ENCODE measurements around the genes USP33 and SAMD13.

DNA sequence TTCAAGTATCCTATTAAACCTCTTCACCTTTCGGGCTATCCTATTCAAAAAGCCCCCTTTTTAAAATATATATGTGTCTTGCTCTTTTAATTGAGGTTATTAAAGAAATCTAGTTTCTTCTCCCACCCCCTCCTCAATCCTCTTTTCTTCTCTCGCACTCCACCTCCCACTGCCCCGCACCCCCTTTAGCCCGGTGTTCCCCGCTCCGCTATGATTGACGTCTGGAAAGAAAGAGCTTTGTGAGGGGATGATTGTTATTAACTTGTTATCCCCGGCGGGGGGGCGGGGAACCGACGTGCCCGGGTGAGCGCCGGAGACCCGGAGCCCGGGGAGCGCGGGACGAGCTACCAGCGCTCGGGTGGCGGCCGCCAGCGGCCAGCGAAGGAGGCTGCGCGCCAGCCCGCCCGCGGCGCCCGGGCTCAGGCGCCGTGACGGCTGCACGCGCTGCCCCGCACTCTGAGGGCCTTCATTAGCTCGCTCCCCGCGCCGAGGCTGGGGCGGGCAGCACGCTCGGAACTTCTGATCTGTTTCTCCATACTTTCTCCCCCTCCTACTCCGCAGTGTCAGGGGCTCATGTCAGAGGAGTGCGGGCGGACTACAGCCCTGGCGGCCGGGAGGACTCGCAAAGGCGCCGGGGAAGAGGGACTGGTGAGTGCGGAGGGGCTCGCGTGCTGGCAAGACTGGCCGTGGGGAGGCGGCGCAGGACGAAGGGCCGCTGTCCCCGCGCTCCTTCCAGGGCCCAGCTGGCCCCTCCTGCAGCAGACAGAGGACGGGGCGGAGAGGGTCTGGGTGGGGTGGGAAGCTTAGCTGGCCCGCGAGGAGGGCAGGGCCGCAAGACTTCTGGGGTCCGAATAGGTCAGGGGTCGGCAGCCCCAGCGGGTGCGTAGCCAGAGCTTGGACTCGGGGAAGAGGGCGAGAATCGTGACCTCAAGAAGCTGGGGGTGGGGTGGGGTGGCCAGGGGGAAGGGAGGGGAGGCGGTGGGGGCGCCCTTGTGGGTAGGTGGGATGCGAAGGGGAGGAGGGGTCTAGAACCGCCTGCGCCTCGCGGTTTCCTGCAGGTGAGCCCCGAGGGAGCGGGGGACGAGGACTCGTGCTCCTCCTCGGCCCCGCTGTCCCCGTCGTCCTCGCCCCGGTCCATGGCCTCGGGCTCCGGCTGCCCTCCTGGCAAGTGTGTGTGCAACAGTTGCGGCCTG is 2.2 kb downstream of the LHX8 start:
- RRBS, result 3% methylated on average over 18 of the region's 96 CpGs

DNA sequence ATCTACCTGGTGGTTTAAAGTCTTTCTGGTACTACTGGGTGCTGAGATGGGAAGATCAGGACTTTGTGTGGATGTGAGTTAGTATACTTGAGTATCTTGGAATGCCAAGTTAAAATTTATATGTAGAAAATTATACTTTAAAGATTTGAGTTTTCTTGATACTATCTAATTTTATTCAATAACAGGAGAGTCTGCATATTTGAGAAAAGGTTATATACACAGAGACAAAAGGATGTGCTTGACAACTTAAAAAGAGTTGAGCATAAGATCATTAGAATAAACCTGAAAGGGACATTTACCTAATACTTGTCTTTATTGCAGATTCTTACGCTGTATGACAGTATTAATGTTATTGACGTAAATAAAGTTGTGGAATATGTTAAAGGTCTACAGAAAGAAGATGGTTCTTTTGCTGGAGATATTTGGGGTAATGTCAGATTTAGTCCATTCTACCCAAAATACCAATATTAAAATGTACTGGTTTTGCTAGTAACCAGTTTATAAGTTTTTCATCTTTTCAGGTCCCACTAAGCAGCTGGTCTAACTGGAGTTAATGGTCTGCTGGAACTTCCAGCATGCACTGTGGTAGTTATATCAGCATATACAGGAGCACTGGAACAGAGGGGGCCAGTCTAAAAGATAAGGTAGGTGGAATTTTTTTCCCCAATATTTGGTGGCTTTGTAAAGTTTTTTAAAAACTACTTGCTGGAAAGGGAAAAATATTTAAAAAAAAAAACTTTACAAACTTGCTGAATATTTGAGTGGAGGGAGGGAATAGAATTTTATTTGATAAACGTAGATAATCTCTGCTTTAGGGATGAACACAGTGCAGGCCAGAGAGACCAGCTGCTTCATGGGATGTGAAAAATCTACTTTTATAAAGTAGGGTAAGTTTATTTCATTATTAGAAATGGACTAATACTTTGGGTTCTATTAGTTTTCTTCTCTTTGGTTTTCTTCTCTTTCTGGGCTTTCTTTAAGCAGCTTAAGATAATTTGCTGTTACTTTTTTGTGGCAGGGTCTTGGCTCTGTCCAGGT is 3.9 kb downstream of the RABGGTB start:
- RRBS, result no CpG with 5 or more reads among the region's 3 CpGs

DNA sequence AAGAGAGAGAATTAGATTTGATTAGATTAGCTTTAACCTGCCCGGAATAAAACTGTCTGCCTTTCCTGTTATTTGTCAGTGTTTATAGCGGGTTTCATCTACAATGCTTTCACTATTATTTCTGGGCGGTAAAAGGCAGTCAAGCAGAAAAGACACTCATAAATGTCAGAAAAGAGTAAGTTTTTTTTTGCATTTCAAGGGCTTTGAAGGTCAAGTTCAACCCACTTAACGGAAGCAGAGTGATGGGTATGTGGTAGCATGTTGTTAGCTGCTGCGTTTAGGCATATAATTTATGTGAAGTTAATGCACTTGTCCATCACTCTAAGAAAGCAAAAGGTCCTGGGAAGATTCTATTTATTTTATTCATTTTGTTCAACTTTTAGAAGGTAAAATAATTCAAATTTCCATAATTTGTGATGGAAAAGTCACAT is 220.0 kb downstream of the ST6GALNAC3 start:
- RRBS, result no CpG with 5 or more reads among the region's 5 CpGs

GRCh38 chr1:76501074-76502184 is 365.9 kb upstream of the ST6GALNAC5 start:
- RRBS, result no CpG with 5 or more reads among the region's 10 CpGs

DNA sequence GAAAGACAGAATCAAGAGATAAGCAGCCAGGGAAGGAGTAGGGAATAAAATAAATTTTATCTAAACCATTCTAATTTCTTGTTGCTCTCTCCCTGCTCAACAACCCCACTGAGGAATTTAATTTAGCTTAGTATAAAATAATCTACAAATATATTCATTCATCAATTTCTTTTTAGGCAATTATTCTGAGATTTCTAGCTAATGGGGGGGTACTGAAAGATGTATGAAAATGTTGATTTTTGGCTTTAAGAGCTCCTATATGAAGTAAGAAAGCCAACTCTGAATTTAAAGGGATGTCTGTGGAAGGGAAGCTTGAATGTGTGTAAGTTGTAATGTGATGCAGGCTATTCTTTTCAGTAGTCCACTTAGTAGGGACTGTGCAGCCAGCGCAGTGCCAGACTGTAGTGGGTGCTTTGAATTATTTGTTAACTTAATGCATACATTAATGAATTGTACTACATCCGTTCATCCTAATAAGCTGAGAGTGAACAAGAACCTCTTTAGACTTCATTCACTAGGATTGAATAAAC is 72.4 kb downstream of the AK5 start:
- RRBS, result no CpG with 5 or more reads among the region's 2 CpGs

- RRBS, result no CpG with 5 or more reads among the region's 2 CpGs
These were observed 149.5 kb downstream of the AK5 start for GRCh38 chr1:77431373-77431657.

GRCh38 chr1:77759346-77760289 is at the start of gene USP33:
TSS of gene USP33 (minus strand) at chr1:77759852.
- RRBS, result 2% methylated on average over 16 of the region's 67 CpGs

GRCh38 chr1:77877418-77877898 is 11.0 kb upstream of the NEXN start:
- RRBS, result no CpG with 5 or more reads among the region's 4 CpGs

DNA sequence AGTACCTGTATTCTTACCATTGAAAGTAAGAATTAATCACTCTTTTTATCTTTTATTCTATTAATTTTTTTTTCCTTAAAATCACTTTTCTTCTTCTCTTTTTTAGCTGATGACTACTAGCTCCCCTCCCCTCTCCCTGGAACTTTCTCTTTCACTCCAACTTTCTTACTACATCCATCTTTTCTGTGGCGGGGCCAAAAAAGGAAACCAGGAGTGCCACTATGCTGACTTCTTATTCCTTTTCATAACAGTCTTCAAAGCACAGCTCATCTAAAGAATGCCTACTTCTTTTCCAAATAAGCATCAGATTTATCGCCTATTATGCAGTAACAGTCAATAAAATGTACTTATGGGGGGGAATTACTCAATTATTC is 36.1 kb downstream of the FUBP1 start:
- RRBS, result no CpG with 5 or more reads among the region's 2 CpGs

DNA sequence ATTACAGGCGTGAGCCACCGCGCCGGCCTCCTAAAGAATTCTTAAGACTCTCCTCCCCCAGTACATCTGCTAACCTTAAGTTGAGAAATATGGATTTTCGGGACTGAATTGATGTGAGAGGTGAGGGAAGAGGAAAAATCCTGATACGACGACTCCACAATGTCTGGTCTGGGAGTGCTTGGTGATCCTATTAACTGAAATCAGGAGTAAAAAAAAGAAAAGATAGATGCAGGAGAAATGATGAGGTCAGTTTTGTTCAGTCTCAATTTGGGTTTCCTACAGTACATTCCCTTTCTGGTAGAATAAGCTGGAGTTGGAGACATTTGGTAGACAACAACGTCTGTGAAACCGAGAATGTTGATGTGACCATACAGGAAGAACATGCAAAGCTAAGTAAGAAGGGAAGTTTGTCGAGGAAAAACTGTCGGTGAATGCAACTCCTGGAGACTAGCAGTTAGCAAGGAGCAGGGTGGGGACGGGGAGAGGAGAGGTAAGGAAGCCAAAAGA is 1.2 kb upstream of the GIPC2 start:
- RRBS, result no CpG with 5 or more reads among the region's 12 CpGs

GRCh38 chr1:78047242-78047647 is 1.5 kb downstream of the GIPC2 start:
- RRBS, result no CpG with 5 or more reads among the region's 5 CpGs

- RRBS, result no CpG with 5 or more reads among the region's 2 CpGs
These were observed 97.4 kb downstream of the GIPC2 start for GRCh38 chr1:78143224-78143471.

- RRBS, result no CpG with 5 or more reads among the region's 4 CpGs
These were observed 109.4 kb downstream of the GIPC2 start for GRCh38 chr1:78154948-78155751.

GRCh38 chr1:78491288-78492298 is 819 bp downstream of the PTGFR start:
- RRBS, result no CpG with 5 or more reads among the region's 42 CpGs

DNA sequence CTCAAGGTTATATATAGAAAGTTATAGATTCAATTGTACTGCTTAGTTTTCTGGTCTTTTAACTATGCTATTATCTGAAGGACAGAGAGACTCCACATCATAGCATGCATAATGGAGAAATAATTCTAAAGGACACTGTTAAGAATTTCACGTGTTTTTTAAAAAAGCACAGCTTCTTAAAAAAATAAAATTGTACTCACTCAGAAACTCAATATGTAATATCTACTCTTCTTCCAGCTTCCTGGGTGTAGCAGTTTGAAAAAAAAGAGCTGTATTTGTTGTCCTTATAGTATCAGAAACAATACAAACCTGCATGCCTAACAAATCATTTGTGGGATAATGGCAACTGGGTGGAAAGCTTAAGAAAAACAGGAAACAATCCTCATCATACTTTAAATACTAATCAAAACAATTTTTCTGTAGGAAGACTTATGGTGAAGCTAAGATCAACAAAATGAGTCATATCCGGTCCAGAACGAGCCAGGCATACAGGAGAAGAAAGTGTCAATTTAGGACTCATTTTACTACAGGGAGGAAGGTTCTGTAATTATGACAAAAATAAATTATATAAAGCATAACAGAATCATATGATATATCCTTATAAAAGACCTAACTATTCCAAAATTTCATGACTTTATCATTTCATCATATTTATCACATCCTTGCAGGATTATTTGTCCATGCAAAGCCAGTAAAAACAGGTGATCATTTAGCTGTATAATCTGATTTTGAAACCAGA is 181.8 kb upstream of the ADGRL4 start:
- RRBS, result no CpG with 5 or more reads among the region's 3 CpGs

DNA sequence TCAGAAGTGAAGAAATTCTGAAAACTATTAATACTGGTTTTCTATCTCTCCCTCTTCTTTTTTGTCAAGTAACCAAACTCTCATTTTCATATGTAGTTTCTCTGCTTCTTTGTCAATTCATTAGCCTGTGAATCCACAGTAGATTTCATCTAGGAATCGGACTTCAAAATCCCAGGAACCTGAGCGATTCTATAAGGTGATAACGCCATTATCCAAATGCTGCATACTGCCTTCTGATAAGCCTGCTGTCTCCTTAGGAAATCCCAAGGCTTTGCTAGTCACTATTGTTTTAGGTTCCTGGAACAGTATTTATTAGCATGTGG is 324.9 kb downstream of the ADGRL2 start:
- RRBS, result no CpG with 5 or more reads among the region's 3 CpGs

DNA sequence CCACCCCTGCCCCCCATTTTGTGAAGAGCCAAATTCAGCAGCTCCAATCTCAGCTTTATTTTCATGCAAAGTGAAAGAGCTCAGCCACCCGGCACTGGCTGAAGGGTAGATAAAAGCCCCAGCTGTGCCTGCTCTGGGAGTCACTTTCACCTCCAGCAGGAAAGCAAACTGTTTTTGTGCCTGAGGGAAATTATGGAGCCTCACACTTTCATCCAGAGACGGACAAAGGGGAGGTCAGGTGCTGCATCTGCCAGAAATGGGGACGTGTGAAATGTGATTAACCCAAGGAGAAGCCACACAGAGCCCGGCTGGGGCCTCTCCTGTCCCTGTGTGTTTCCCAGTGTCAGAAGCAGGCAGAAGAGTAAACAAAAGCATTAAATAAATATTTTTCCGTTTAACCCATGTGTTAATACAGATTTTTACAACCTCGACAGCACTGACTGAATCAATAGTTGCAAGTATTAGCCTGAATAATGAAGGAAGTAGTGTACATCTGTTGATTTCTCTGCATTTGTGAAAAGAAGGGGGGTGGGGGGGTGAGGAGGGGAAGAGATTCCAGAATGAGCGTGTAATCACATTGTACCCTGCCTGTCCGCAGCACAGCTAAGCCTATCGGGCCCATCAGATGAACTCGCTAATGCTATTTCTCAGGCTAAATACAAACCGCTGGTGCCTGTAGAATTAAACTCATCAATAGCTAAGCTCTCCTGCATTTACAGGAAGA is 305.8 kb downstream of the TTLL7 start:
- RRBS, result no CpG with 5 or more reads among the region's 11 CpGs

- RRBS, result no CpG with 5 or more reads among the region's 5 CpGs
These were observed 237.8 kb downstream of the TTLL7 start for GRCh38 chr1:83760906-83761777.

DNA sequence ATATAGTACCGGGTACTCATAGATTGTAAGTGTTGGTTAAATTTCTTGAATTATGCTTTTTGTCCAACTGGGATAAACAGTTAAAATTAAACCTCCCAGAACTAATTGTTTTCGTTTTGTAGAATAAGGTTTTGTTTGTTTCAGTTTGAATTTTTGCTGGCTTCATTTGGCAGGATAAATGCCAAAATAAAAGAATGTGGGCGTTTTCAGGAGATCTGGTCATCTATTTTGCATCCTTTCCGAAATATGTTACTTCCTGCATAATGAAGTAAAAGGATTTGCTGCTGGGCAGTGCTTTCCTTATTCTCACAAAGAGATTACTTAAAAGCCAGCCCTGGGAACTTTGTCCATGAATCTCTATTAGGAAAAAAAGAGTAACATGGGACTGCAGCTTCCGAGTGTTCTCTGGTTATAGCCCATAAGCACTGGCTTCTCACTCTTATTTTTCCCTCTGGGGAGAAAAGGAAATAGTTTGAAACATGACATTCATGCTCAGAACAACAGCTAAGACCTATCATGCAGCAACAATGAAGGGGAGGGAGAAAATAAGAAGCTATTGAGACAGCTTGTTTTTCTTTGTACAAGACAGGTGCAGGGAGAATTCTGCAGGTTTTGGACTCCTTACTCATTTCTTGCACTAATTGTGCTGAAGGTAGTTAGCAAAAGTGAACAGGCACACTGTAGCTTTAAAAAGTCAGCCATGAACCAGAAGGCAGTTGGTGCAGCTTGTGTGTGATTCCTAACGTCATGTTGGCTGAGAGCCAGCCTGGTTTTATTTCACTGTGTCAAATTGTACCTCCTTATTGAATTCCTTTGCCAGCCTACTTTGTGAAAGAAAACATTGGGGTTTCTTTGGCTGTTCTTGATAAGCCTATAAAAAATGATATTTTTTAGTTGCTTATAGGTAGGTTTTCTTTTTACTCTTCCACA is at the start of gene SAMD13:
Gene SAMD13 (plus strand): TSS at position 811 of the 930 bp plus-strand sequence.
- RRBS, result no CpG with 5 or more reads among the region's 6 CpGs

- RRBS, result no CpG with 5 or more reads among the region's 4 CpGs
These were observed 32.5 kb upstream of the DNASE2B start for GRCh38 chr1:84365555-84366395.

Data from non-pigmented ciliary epithelial cell (primary cell).